Jurkat, Clone E6-1 (cell line): ENCODE data around the genes GOLGA6L6, POTEB, NIPA2, GOLGA6L1 and MKRN3.

GRCh38 chr15:20541582-20542120, at the start of gene GOLGA6L6:
GOLGA6L6 (minus strand) TSS chr15:20541800.
- RRBS: no CpG with 5 or more reads among the region's 7 CpGs

DNA sequence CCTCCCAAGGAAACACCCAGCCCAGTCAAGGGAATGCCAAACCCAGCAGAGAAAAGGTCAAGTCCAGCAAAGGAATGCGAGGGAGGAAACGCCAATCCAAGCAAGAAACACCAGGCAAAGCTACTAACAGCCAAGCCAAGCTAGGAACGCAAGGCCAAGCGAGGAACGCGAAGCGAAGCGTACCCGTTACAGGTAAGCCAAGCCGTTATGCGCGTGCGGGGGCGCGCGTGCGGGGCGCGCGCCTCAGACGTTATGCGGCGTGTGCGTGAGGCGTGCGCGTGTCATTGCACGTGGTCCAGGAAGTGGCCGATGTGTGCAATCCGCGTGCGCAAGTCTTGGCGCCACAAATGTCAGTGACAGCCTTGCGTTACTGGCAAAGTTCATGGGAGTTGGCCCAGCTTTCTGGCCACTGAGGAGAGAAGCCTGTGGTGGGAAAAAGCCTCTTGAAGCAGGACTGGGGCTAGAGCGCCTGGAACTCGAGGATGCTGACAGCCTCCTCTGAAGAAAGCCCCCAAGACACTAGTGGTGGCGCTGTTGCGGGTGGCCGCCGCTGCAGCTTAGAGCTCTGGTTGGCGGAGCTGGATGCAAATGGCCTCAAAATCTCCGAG, at the start of gene POTEB:
Gene POTEB (minus strand): TSS at position 243 of the 608 bp plus-strand sequence.
- RRBS: no CpG with 5 or more reads among the region's 42 CpGs

DNA sequence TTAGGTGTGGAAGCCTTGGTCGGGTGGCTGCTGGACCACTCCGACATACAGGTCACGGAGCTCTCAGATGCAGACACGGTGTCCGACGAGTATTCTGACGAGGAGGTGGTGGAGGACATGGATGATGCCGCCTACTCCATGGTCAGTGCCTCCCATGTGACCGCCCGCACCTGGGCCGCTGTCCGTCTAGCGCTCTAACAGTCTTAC, 114.5 kb downstream of the GOLGA6L22 start:
- RRBS: no CpG with 5 or more reads among the region's 13 CpGs

- RRBS: no CpG with 5 or more reads among the region's 1 CpG
Measured at GRCh38 chr15:22579517-22579842, 120.8 kb downstream of the GOLGA6L22 start.

DNA sequence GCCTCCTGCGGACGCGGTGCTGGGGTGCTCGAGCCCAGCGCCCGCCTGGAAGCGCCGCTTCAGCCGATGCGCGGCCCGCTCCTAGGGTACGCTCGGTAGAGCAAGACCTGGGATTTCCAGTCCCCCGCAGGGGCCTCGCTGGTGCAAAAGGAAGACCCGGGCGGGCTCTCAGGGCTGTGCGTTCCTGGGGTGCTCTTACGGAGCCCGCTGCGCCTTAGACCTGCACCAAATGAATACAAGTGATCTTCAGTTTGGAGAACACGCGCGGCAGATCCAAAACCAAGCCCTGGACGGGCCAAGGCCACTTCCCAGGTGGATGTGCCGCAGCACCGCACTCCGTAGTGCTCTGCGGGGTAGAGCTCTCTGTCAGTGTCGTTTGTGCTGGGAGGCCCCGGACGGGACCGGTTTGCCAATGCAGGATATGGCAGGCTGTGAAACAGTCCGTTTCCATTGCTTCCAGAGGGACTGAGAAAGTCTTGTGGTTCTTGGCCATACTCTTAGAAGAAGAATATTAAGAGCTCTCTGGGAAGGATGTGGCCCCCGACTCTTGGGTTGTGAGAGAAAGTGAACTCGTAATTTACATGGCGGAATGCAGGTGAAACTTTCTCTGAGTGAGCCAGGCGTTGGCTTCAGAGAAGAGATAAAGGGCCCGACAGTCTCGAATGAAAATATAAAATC, 918 bp downstream of the NIPA1 start:
- RRBS: no CpG with 5 or more reads among the region's 41 CpGs

DNA sequence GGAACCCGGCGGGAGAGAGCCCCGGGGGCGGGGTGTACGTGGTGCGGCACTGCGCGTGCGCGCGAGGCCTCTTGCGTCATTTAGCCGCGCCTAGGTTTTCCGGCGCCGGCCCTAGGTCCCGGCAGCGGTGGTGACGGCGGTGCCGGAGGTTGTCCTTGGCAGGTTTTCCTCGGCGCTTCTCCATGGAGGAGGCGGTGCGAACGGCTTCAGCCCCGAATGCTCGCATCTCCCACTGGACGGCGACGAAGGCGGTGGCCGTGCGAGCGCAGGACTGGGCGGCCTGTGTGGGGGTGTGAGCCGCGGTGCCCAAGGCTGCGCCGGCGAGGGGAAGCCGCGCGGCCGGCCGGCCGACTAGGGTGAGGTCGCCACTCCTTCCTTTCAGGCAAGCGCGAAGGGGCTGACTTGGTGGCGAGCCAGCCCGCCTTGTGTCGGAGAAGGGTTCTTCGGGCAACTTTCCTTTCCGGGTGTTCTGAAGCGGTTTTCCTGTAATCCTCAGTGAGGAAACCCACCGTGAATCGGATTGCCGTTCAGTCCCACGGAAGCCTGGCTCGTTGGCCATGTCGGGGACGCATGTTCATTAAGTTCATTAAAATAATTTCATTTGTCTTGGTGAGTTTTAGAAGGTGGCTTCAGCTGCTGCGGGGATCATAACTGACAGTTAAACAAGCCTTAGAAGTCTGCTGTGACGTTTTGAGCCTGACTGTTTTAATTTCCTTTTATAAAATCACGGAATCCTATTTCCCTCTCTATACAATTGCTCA, at the start of gene NIPA2:
Gene NIPA2 (plus strand): TSS at position 101 of the 761 bp plus-strand sequence.
- RRBS: 1% methylated on average over 10 of the region's 67 CpGs

- RRBS: no CpG with 5 or more reads among the region's 18 CpGs
Measured at GRCh38 chr15:22869353-22870413, 31.2 kb downstream of the NIPA2 start.

GRCh38 chr15:22873027-22873753, 34.7 kb downstream of the NIPA2 start:
- RRBS: no CpG with 5 or more reads among the region's 18 CpGs

DNA sequence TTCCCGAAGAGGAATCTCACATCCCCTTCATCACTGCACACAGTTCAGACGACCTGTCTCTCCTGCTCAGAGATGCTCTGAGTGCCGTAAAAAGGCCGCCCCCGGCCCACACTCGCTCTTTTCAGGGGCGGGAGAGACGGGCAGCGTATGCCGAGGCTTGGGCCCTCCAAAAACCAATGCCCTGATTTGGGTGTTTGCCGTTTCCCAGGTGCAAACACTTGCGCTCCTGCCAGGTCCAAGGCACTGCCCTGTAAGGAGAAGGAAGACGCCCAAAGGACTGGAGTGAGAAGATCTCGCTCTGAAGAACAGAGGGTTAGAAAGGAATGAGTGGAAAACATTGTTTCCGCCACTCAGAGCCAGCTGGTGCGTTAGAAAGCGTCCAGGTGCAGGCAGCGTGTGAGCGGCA, 53.0 kb downstream of the NIPA2 start:
- RRBS: no CpG with 5 or more reads among the region's 19 CpGs

GRCh38 chr15:22939105-22939854, 40.9 kb downstream of the CYFIP1 start:
- RRBS: no CpG with 5 or more reads among the region's 22 CpGs

GRCh38 chr15:23136555-23137041, at the start of gene GOLGA6L1:
GOLGA6L1 (minus strand) TSS chr15:23136822.
- RRBS: no CpG with 5 or more reads among the region's 7 CpGs

DNA sequence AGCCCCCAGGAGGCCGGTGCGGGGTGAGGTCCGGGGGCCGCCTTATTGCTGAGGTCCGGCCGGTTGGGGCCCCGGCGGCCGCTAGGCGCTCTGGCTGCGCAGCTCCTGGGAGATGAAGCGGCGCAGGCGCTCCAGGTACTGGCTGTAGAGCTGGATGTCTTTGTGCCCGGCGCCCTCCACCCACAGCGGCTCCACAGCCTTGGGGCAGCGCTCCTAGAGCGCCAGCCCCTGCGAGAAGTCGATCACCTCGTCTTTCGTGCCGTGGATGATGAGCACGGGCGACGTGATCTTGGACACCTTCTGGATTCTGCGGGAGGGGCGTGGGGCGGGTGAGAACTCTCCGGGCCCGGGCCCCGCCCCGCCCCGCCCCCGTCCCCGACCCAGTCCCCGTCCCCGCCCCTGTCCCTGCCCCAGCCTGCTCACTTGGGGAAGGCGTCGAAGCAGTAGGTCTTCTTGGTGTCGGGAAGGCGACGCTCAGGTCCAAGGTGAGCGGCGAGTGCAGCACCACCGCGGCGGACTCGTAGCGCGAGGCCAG, 89.2 kb upstream of the GOLGA6L1 start:
- RRBS: no CpG with 5 or more reads among the region's 52 CpGs

GRCh38 chr15:23564828-23565248, 636 bp upstream of the MKRN3 start:
- RRBS: no CpG with 5 or more reads among the region's 10 CpGs

DNA sequence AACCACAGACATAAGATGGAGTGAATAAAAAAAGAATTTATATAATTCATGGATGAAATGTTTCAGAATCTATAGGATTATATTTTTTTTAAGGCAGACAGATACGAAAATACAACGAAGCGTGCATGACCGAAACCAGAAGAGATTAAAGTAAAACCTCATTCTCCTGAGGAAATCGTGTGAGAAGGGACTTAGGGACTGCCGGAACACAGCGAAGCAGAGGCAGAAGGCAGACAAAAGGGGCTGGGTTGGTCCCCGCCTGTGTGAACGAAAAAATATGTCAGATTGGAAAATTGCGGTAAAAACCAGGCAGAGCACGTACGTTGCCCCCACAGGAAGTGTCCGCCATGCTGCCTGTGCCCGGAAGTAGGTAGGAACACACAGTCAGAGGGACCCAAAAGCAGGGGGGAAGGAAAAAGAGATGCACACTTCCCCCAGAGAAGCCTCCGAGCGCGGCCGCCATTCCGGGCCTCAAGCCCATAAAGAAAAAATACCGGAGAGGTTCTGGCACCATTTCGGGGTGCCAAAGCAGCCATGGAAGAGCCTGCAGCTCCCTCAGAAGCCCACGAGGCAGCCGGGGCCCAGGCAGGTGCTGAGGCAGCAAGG, at the start of gene MKRN3:
Gene MKRN3 (plus strand): TSS at position 426 of the 606 bp plus-strand sequence.
- RRBS: 2% methylated on average over 10 of the region's 23 CpGs

DNA sequence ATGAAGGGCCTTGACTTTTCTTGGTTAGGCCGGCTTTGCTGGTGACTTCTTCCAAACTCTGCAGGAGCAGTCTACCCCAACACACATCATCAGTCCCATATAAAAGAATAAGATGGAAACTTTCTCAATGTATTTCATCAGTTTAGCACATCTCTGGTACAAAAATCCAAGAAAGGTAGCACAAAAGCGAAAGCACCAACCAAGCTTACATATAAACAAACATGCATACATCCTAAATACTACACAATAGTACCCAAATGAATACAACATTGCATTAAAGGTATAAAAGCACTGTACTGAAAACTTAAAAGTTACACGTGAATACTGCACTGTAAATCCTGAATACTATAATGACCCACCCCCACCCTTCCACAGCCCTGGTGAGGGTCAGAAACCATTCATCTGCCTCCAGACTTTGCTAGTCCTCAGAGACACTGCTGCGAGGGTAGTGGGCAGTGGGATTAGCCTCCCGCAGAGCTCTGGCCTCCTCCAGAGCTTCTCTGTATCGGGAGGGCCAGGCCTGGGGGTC, 1.2 kb downstream of the NDN start:
- RRBS: no CpG with 5 or more reads among the region's 6 CpGs

DNA sequence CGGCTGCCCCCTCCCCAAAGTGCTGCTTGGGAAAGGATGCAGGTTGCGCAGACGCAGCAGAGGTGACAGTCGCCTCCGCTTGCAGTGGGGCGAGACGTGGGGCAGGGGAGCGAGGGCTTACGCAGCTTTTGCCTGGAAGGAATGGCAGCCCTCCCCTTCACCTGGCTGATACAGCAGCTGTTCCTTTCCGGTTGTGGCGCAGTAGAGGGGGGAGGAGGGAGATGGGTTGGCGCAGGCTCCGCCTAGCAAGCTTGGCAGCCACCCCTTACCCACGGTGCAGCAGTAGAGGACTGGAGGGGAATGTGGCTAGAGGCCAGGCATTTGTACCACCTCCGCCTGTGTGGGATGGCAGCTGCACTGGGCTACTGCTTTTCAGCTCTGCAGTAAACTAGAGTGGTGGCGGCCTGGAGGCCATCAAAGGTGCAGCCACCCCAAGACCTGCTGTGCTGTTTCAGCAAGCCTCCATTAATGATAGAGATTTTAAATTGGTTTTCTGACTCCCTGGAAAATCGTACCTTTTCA, 1.8 kb downstream of the SNRPN start:
- RRBS: no CpG with 5 or more reads among the region's 17 CpGs

DNA sequence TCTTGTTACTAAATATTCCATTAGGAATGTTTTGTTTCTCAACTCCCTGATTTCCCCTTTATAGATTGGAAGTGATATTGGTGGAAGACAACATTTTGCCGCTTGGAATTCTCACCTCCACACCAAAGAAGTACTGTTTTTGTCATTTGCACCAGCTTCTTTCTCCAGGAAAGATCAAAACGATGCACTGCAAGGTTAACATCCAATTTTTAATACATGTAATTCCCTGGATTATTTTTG, 156.8 kb downstream of the SNRPN start:
- RRBS: no CpG with 5 or more reads among the region's 2 CpGs

DNA sequence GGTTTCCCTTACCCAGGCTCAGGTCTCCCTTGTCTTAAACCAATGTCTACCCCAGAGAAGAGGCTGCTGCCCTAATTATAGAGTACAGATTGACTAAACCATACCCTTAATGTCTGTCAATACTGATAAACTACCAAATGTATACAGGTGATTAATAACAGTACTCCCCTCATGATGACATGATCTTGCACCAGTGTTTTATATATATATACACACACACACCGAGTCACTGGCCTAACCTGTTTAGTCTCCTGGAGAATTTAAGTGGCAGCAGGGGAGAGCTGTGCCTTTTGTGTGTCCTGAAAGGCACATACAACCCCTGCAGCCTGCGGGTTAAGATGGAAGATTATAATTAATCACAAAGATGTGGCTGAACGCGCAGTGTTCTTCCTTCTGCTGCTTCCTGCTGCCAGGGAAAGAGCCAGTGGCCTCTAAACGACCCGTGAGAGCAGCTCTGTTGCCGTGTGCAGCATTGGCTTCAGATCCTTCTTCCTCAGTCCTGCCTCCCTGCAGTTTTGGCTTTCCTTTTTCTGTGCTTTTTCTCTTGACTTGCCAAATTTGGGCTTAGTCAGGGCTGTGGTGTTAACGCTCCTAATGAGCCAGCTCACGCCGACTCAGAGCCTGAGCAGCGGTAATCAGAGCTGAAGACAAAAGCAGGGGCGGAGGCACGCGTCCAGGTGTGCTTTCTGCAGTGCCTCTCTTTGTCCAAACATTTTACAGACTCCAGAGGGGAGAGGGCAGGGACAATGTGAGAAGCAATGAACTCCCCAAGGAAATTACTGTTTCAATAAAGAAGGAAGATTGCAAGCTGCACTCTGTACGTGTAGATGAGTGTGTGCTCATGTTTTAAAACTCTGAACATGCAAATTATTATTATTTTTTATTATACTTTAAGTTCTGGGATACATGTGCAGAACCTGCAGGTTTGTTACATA, 42.6 kb upstream of the UBE3A start:
- RRBS: no CpG with 5 or more reads among the region's 15 CpGs

- RRBS: no CpG with 5 or more reads among the region's 15 CpGs
Measured at GRCh38 chr15:26790020-26790474, 17.2 kb upstream of the GABRB3 start.

GRCh38 chr15:28220427-28220917, 101.5 kb downstream of the HERC2 start:
- RRBS: no CpG with 5 or more reads among the region's 8 CpGs